Measurements from ENCODE around the genes TP53INP2, NCOA6 and GSS.

DNA sequence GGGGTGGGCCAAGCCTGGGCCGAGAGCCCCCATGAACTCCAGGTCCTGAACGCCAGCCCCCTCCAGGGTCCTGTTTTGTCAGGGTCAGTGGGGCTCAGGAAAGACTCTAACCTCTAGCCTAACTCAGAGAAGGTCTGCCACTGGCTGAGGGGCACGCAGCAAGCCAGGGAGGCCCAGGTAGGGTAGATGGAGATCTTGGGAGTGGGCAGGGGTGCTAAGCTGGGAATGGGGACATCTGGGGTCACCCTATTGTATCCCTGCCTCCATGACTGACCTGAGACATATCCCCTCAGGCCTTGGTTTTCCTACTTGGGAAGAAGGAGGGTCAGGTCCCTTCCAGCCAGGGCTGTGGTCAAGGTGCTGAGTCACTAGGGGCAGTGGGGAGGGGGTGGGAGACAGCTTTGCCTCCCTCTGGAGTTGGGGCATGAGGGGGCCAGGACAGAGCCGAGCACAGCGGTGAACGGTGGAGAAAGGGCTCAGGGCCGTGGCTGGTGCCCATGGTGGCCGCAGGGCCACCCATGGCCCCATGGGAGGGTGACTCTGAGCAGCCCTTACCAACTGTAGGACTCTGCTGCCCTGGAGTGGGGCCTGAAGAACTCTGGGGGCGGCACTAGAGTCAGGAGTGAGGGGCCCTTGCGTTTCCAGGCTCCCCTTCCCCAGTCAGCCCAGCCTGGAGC is 844 bp downstream of the NECAB3 start:
- PRO-cap, 7 experiments: no peak in any of the 7 experiments

- PRO-cap, 7 experiments: no peak in any of the 7 experiments
Measured at GRCh38 chr20:33796544-33797460, 14.3 kb upstream of the CHMP4B start.

- PRO-cap, 7 experiments: no peak in any of the 7 experiments
Measured at GRCh38 chr20:33829437-33830302, 18.5 kb downstream of the CHMP4B start.

DNA sequence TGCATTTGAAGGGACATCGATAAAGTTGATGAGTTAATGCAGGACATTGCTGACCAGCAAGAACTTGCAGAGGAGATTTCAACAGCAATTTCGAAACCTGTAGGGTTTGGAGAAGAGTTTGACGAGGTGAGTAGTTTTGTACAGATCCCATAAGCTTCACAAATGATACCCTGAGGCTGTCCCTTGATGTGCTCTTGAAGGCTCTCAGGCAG is 39.7 kb downstream of the CHMP4B start:
- PRO-cap, 7 experiments: no peak in any of the 7 experiments

- PRO-cap, 7 experiments: peak in 7 of 7 experiments; most common minus-strand start chr20:33993133 (in 4)
Measured at GRCh38 chr20:33992996-33993223, 801 bp upstream of the RALY start.

- PRO-cap, 7 experiments: no peak in any of the 7 experiments
Measured at GRCh38 chr20:34121568-34122059, 9.6 kb upstream of the EIF2S2 start.

- PRO-cap, 7 experiments: no peak in any of the 7 experiments
Measured at GRCh38 chr20:34402874-34403282, 39.8 kb downstream of the ITCH start.

DNA sequence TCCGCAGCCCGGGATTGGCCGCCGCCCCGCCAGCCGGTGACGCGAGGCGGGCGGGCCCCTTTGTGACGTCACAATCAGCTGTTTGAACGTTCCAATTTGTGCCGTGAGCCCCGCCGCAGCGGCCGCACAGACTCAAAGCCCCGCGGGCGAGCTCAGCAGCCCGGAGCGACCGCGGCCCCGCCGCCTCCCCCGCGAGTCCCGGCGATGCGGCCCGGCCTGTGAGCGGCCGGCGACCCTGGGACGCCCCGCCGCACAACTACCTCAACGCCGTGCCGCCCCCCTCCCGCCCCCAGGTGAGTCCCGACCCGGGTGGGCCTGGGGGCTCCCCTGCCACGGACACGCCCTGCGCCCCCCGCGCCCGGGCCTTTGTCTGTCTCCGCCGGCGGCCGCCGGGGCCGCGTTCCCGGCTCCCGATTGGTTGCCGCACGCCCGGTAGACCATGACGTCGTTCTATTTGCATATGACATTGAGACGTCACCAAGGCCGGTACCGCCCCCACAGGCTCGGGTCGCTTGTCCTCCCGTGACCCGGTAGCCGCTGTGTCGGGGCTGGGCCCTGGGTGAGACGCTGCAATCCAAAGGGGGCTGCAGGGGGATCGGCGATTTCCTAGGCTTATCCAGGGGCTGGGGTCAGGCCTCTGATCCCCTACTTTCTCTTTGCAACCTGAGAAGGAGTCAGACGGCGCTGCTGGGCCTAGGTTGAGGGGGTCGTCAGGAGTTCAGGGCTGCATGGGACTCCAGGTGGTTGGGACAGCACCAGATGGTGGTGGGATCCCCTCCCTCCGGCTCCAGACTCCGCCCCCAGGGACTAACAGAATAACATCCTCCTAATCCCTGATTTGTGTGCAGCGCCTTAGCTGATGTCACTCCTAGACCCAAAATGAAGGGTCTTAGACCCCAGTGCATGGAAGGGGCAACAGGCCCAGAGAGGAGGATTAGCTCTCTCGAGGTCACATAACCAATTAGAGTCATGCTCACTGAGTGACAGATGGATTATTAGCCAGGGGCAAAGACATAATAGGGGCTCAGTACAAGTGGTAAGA is at the start of gene TP53INP2:
Gene TP53INP2 (plus strand): TSS at position 125 of the 1,042 bp plus-strand sequence.
- PRO-cap, 7 experiments: peak in 7 of 7 experiments; most common plus-strand start position 125 of the sequence (in 7); most common minus-strand start position 368 of the sequence (in 7)

DNA sequence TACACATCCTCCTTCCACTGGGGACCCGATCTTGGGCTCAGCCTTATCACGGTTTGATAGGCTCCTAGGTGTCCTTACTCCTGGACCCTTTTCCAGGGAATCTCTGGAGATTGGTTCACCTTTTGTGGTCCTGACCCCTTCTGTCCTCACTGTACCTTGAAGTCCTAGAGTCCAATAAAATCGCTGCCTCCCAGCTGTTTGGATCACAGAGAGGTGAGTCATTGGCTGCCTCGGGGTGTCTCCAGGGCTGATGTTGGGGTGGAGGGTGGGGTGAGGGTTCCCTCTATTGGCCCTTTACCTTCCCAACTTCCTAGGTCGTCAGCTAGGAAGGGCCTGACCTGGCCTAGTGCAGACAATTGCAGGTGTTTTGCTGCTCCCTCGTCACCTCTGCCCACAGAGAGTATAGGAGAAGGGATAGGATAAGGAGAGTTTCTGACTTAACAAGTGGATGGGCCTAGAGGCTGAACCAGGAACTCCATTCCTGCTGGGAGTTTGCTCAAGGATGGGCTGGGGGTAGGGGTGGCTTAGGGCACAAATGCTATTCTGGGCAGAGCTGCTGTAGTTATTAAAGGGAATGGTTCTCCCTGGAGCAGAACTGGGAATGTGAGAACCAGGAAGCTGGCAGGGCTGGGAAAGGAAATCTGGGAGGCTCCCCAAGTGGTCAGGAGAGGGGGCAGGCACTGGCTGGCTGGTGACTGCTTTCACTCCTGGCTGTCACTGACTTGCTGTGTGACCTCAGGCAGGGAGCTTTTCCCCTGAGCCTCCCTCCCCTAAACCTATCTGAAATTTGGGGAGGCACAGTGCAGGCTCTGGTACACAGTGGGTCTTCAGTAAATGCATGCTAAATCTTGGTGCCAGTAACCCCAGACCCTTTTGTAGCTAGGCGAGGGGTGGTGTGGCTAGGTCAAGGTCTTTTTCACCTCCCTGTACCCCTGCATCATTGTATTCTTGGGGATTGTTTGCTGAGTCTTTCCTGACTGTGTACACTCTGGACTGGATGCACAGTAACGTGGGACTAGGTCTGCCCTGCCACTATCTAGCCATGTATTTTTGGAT is 1.4 kb downstream of the TP53INP2 start:
- PRO-cap, 7 experiments: no peak in any of the 7 experiments

- PRO-cap, 7 experiments: no peak in any of the 7 experiments
Measured at GRCh38 chr20:34708546-34709020, 4.4 kb downstream of the TP53INP2 start.

GRCh38 chr20:34763156-34763709 is 59.1 kb downstream of the TP53INP2 start:
- PRO-cap, 7 experiments: no peak in any of the 7 experiments

DNA sequence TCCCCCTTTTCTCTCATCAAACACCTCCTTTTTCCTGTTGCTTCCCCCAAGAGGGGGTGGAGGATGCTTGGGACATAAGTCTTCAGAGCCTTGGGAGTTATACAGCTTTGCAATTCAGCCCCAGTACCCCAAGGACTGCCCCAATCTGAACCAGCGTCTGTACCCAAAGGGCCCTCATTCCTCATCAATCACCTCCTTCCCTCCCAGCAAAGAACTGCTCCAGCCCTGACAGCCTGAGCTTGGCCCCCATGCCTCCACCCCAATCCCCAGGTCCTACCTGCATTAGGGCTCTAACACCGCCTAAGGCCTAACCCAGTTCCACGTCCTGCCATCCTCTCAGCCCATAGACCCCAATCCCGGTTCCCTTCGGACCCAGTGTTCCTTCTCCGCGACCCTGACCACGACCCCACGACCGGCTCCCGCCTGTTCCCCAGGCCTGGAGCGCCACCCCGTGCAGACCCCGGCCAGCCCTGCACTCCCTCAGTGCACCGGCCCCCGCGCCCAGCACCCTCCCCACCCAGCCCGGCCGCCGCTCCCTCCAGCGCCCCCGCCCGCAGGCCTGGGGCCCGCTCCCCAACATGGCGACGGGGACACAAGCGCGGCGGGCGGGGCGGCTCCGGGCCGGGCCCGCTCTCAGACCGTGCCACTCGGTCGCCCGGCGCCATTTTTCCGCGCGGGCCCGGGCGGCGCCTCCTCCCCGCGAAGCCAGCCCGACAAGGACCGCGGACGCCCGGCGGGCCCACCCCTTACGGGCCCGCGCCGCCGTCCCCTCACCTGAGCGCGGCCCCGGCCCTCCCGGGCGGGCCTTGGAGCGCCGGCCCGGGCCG is 540 bp downstream of the NCOA6 start:
- PRO-cap, 7 experiments: peak in 7 of 7 experiments; most common plus-strand start position 579 of the sequence (in 7); most common minus-strand start position 268 of the sequence (in 1)

- PRO-cap, 7 experiments: peak in 7 of 7 experiments; most common plus-strand start chr20:34825754 (in 4); most common minus-strand start chr20:34825628 (in 7)
Measured at GRCh38 chr20:34825525-34825859, at the start of gene NCOA6. Gene NCOA6 (minus strand): TSS chr20:34825651.

DNA sequence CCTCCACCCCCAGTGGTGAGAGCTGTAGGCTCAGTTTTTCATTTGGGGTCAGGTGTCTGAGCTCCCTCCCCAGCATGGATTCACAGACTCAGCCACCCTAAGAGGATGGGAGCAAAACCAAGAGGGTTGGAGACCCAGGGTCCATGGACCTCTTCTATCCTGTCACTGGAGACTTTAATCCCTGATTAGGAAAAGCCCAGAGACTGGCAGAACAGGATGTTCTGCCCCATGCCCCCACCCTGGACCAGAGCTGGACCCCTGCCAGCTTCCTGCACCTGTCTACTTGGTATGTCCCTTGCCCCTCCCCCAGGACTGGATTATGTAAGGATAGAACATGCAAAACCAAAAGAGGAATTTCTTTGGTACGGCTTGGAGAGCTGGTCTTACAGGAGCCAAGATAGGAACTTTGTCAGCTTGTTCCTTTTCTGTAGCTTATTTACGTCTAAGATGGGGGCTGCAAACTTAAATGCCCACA is 11.0 kb downstream of the GGT7 start:
- PRO-cap, 7 experiments: no peak in any of the 7 experiments

- PRO-cap, 7 experiments: no peak in any of the 7 experiments
Measured at GRCh38 chr20:34863273-34863792, 9.3 kb downstream of the GGT7 start.

DNA sequence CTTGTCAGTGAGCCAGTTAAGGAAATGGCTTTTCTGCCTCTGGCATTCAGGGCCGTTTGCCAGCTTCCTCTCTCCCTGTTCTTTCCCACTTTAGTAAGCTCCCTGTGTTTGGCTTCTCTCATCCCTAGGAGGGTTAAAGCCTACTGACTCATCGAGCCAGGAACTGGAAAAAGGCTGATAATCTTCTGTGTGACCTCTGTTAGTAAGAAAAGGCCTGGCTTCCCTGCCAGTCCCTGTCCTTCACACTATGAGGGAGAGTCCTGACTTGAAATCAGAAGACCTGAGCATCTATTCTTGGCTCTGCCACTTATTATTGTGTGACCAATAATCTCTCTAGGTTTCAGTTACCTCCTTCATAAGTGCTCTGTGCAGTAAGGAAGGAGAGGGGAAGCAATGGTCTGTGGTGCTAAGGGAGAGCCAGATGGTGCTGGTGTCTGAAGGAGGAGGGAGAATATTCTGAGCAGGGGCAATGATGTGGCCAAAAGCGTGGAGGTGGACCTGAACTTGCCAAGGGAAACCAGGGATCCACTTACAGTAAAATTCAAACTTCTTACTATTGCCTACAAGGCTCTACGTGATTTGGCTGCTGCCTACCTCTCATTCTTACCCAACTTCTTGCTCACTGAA is 31.4 kb downstream of the ACSS2 start:
- PRO-cap, 7 experiments: no peak in any of the 7 experiments

- PRO-cap, 7 experiments: no peak in any of the 7 experiments
Measured at GRCh38 chr20:34940128-34940471, 15.5 kb downstream of the GSS start.

DNA sequence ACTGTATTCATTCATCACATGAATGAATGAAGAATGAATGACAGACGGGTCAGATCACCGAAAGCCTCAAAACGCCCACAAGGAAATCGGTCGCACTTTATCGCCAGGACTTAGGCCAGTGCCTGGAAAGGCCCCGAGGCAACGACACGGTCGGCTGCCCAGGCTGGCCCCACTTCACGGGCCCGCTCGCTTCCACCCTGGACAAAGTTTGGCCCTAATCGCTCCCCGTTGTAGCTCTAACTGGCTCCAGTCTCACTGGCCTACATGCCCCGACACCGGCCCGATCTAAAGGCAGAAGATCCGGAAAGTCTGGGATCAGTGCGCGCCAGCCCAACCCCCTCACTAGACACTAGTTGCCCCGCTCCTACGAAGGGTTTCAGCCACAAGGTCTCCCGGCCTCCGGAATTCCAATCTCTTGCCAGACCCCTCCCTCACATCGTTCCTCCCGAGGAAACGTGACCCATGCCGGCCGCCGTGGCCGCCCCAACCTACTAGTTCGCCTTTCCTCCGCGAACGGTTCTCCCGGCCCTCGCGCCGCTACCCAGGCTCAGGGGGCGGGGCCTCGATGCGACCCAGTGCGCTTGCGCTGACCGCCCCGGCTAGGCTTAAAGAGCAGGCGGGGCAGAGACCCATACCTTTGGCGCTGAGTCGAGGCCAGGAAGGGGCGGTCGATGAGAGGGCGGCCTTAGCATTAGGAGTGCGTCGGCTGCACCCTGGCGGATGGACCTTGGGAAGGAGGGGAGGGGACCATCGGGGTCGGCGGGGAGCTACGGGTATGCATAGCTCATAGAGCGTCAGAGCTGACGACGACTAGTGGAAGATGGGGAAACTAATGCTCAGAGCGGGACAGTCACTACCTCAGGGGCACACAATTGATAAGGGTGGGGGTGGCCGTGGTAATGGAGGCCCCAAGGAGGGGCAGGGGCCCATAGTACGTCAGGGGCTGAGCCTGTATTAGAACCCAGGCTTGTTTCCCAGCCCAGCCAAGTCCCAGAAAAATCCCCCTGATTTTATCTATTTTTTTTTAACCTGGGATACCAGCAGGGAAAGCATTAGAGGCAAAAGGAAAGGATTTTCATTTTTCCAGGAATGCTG is at the start of gene GSS:
Gene GSS (minus strand): TSS at position 572 of the 1,095 bp plus-strand sequence.
- PRO-cap, 7 experiments: peak in 7 of 7 experiments; most common plus-strand start position 634 of the sequence (in 7); most common minus-strand start position 287 of the sequence (in 5)

DNA sequence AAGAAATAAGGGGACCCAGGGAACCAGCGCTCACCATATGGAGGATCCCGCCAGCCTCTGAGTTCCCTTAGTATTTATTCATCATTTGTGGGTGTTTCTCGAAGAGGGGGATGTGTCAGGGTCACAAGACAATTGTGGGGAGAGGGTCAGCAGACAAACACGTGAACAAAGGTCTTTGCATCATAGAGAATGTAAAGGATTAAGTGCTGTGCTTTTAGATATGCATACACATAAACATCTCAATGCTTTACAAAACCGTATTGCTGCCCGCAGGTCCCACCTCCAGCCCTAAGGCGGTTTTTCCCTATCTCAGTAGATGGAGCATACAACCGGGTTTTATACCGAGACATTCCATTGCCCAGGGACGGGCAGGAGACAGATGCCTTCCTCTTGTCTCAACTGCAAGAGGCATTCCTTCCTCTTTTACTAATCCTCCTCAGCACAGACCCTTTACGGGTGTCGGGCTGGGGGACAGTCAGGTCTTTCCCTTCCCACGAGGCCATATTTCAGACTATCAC is 15.6 kb downstream of the MMP24OS start:
- PRO-cap, 7 experiments: no peak in any of the 7 experiments

DNA sequence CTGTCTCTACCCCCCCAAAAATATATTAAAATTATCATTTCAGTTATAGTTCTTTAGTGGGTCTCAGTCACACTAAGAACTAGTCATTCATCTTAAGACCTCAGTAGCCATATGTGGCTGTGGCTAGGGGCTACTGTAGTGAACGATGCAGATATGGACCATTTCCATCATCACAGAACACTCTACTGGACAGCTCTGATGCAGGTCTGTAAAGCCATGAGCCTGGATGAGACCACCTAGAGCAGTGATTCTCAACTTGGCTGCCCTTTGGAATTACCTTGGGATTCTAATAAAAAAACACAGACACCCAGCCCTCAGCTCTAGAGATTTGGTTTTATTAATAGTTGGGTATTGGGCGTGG is 12.2 kb downstream of the MMP24OS start:
- PRO-cap, 7 experiments: no peak in any of the 7 experiments

All from T-cell (primary cell).